Metastatic Breast Carcinoma in the Ovary (tissue), 3 donors: ENCODE measurements around the genes CTSW and DRAP1.

- PRO-cap, 3 experiments, result no peak in any of the 3 experiments
These were observed 5.0 kb downstream of the EFEMP2 start for GRCh38 chr11:65867387-65868180.

DNA sequence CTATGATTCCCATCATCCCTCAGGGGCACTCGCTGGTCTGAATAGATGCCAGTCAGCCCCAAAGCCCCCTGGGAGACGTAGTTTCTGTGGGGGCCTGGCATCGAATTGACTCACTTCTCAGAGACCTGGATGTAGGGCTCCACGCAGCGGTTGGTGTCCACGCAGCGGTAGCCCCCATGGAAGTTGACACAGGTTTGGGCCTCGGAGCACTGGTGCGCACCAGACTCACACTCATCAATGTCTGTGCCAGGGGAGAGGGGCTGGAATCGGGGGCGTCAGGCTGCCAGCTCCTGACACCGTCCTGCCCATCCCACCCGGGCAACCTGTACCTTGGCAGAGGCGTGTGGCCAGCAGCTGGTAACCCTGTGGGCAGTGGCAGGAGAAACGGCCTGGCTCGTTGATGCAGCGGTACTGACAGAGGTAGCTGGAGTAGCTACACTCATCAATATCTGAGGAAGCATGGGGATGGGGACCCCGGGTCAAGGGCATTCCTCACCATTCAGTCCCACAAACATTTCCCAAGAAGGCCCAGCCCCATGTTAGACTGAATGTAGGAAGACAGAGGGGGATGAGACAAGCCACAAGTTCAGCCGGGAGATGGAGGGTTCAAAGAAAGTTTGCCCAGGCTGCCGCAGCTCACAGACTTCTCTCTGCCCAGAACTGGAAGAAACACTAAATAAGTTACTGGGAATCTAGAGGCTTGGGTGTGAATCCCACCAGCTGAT, 4.3 kb downstream of the EFEMP2 start:
- PRO-cap, 3 experiments, result no peak in any of the 3 experiments

DNA sequence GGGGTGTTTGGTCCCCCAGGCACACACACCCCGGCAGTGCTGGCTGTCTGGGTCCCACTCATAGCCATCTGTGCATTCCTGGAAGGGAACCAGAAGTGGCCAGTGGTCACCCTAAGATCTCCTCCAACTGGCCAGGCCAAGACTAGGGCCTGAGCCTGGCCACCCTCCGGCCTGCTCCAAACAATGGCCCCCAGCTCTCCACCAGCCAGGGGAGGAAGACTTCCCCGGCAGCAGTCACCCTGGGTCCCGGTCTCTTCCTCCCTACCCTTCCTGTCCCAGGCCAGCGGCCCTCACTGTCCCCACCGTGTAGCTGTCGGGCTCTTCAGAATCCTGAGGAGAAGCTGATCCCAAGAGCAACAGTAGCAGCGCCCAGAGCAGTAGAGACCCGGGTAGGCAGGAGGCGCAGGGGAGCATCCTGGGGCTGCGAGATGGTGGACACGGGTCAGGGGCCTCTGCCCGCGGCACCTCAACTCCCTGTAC, 619 bp downstream of the EFEMP2 start:
- PRO-cap, 3 experiments, result no peak in any of the 3 experiments

DNA sequence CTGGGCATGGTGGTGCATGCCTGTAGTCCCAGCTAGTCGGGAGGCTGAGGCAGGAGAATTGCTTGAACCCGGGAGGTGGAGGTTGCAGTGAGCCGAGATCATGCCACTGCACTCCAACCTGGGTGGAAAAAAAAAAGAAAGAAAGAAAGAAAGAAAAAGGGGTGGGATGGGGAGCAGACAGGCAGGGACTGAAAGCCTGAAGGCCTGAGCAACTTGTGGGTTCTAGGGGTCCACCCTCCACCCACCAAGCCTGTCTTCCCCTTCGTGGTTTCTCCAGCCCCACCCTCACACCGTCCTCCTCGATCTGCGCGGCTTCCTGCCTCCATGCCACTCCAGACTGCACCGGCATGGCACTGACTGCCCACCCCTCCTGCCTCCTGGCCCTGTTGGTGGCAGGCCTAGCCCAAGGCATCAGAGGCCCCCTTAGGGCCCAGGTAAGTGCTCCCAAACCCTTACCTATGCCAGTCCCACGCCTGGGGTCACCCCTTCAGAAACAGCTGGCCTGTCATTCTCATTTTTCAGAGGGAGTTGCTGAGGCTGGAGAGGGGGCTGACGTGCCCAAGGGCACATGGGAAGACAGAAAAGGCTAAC, at the start of gene CTSW:
Gene CTSW, plus strand, starts transcription at position 330 of the 591 bp plus-strand sequence.
- PRO-cap, 3 experiments, result peak in 1 of 3 experiments; most common plus-strand start position 330 of the sequence (in 1)

- PRO-cap, 3 experiments, result no peak in any of the 3 experiments
These were observed 2.2 kb downstream of the CCDC85B start for GRCh38 chr11:65892601-65893115.

- PRO-cap, 3 experiments, result peak in 3 of 3 experiments; most common plus-strand start chr11:65919437 (in 3)
These were observed at the start of gene DRAP1 for GRCh38 chr11:65919176-65920340. DRAP1 (plus strand) TSS chr11:65919426.

DNA sequence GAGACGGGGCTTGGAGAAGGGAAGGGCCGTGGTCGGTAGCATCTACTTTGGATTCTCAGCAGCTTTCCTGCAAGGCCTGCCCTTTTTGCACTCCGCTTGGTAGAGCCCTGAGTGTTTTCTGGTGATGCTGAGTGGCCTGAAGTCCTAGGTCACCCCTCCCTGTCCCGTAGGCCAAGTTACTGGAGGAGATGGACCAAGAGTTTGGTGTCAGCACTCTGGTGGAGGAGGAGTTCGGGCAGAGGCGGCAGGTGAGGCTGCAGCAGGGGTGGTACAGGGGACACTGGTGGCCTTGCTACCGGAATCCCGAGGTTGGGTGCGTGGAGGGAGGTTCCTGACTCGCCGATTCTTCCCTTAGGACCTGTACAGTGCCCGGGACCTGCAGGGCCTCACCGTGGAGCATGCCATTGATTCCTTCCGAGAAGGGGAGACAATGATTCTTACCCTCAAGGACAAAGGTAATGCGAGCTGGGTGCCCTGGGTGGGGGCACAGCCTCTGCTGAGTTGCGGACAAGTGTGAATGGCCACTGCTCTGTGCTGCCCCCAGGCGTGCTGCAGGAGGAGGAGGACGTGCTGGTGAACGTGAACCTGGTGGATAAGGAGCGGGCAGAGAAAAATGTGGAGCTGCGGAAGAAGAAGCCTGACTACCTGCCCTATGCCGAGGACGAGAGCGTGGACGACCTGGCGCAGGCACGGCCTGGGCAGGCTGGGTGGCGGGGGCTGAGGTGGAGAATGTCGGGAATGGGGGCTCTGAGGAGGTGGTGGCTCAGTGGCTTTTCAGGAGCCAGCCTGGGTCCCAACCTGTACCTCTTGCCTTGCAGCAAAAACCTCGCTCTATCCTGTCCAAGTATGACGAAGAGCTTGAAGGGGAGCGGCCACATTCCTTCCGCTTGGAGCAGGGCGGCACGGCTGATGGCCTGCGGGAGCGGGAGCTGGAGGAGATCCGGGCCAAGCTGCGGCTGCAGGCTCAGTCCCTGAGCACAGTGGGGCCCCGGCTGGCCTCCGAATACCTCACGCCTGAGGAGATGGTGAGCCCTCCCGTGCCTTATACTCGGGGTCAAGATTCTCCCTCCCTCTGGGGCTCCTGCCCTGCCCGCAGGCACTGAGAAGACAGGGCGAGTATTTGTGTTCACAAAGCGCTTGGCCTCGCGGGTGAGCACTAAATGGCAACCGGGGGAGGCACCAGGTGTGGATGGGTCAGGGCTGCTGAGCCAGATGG, 4.4 kb downstream of the SART1 start:
- PRO-cap, 3 experiments, result no peak in any of the 3 experiments

GRCh38 chr11:65967163-65967970, 5.8 kb downstream of the SART1 start:
- PRO-cap, 3 experiments, result no peak in any of the 3 experiments

DNA sequence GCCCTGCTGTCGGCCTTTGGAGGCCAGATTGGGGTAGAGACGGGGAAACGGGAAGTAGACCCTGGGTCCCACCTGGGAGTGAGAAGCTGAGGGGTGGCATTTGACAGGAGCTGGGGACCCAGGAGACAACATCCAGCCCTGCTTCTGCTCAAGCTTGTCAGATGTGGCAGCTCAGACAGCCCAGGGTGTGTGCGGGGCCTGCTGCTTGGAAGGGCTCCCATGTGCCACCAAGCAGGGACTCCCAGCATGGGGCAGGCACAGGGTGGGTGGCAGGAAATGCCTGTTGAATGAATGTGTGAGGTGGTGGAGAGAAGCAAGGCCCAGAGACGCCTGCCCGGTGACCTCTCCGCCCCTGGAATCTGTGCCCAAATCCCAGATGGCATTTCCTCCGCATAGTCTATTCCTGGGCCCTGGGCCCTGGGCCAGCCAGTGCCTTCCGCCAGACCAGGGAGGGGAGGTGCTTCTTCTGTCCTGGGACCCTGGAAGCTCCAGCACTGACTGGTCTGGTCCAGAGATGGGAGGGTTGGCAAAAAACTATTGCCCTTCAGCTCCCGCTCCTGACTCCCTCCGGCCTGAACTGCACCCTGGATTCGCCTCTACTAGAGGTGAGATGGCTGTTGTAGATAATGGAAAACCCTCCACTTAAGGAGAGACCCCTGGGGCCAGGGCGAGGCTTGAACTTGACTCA, 3.6 kb downstream of the CST6 start:
- PRO-cap, 3 experiments, result no peak in any of the 3 experiments

GRCh38 chr11:66071496-66072085, 1.5 kb downstream of the PACS1 start:
- PRO-cap, 3 experiments, result peak in 1 of 3 experiments; most common minus-strand start chr11:66071660 (in 1)

DNA sequence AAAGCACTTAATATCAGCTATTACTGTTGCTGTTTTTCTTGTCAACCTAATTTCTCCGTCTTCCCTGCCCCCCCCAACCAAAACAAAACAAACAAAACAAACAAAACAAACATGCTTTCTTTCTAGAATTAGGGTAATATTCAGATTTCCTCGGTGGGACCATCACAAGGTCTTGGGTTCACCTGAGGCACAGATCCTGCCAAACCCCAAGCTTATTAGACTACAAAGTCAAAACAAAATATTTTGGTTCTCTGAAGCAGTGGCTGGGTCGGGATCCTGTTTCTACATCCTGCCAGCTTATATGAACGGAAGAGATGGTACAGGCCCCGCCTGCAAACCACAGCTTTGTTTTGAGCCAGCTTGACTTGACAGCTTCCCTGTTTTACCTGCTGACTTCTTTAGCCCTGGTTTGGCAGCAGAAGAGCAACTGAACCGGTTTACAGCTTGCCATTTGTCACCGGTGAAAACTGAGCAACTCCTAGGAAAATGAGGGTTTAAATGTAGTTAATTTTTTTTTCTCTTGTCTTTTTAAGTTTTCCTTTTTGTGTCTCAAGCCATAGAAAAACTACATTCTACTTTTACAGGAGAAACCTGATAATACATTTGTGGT, 11.4 kb downstream of the PACS1 start:
- PRO-cap, 3 experiments, result peak in 3 of 3 experiments; most common plus-strand start position 401 of the sequence (in 3); most common minus-strand start position 286 of the sequence (in 3)

GRCh38 chr11:66126183-66126417, 56.0 kb downstream of the PACS1 start:
- PRO-cap, 3 experiments, result peak in 2 of 3 experiments; most common plus-strand start chr11:66126358 (in 1); most common minus-strand start chr11:66126260 (in 2)

DNA sequence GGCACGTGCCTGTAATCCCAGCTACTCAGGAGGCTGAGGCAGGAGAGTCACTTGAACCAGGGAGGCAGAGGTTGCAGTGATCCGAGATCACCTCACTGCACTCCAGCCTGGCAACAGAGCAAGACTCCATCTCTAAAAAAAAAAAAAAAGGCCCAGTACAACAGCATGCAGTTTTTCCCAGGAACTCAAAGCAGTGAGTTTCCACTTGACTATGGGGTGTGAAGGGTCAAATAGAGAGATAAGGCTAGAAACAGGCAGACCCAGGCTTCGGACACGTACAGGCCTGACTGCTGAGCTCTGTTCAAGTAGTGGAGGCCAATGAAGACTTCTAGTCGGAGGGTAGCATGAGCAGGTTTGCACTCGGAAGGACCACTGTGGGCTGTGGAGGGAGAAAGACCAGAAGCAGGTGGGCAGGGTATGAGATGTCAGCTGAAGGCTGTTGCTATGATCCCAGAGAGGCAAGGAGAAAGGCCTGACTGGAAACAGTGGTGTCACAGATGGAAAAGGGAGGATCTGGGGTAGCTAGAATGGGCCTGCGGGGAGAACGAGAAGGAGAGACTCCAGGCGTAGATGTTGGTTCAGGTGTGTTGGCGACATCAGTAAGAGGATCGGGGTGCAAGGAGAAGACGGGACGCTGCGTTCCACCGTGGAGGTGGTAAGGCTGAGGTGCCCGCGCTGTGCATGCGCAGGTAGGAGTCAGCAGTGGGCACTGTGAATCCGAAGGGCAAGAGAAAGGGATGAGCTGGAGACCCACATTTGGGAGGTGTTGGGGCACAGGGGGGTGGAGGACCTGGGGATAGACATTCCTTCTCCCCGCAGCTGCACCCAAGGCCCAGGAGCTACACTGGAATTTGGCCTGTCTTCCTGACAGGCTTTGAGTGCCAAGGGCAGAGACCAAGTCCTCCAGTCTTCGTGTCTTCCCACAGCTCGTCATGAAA, 38.5 kb upstream of the KLC2 start:
- PRO-cap, 3 experiments, result no peak in any of the 3 experiments

GRCh38 chr11:66289520-66289928, 581 bp upstream of the YIF1A start:
- PRO-cap, 3 experiments, result peak in 1 of 3 experiments; most common minus-strand start chr11:66289644 (in 1)

- PRO-cap, 3 experiments, result peak in 1 of 3 experiments; most common plus-strand start chr11:66312956 (in 1)
These were observed 3.8 kb downstream of the CD248 start for GRCh38 chr11:66312753-66313688.

DNA sequence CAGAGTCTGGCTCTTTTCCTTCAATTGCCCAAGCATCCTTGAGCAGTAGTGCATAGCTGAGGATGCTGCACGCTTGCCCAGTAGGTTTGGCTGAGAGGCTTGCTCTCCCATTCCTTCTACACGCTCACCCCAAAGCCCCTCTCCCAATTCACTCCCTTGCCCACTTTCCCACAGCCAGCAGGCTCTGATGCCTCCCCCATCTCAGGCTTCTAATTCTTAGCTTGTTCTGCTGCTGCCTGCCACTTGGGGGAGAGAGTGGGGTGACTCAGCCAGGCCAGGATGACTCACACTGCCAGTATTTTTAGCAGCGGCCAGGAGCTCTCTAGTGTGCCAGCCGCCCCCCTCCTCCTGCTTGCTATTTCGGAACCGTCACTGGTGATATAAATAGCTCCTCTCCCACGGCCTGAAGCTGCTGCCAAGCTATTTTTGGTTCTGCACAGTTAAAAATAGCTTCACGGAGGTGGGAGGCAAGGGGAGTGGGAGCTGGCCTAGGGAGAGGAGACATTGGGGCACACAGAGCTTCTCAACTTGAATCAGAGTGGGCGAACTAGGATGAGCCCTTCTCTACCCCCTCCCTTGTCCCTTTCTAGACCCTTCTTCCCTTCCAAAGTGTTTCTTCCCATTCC, 2.7 kb upstream of the NPAS4 start:
- PRO-cap, 3 experiments, result no peak in any of the 3 experiments

GRCh38 chr11:66569935-66570904, 1.8 kb upstream of the CTSF start:
- PRO-cap, 3 experiments, result no peak in any of the 3 experiments

DNA sequence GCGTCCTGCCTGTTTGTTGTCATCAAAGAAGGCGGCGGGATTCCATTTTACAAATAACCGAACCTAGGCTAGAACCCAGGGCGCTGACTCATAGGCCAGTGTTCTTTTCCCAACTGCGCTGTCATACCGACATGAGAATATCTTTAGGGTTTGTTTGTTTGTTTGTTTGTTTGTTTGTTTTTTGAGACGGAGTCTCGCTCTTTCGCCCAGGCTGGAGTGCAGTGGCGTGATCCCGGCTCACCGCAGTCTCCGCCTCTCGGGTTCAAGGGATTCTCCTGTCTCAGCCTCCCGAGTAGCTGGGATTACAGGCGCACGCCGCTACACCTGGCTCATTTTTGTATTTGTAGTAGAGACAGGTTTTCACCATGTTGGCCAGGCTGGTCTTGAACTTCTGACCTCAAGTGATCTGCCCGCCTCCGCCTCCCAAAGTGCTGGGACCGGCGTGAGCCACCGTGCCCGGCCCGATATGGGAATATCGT, 1.1 kb downstream of the C11orf80 start:
- PRO-cap, 3 experiments, result peak in 1 of 3 experiments; most common plus-strand start position 98 of the sequence (in 1)

- PRO-cap, 3 experiments, result no peak in any of the 3 experiments
These were observed 42.2 kb upstream of the RCE1 start for GRCh38 chr11:66800930-66801649.

GRCh38 chr11:66866060-66866822, 9.4 kb downstream of the LRFN4 start:
- PRO-cap, 3 experiments, result no peak in any of the 3 experiments